LHCN-M2 (cell line): ENCODE data around the gene SCD5.

- RAMPAGE, long total RNA = no peak
Measured at GRCh38 chr4:80036845-80037548, 36.0 kb downstream of the ANTXR2 start.

GRCh38 chr4:80182964-80184076 lies 14.0 kb upstream of the PRDM8 start:
- RAMPAGE, long total RNA = start-site peak on the plus strand at chr4:80183814-80183890, 17 reads

- RAMPAGE, long total RNA = no peak
Measured at GRCh38 chr4:81505751-81506312, 34.1 kb upstream of the RASGEF1B start.

- RAMPAGE, long total RNA = no peak
Measured at GRCh38 chr4:81550517-81550888, 78.8 kb upstream of the RASGEF1B start.

- RAMPAGE, long total RNA = no peak
Measured at GRCh38 chr4:81622105-81622525, 150.4 kb upstream of the RASGEF1B start.

GRCh38 chr4:82380257-82380852 lies 6.6 kb upstream of the HNRNPD start:
- RAMPAGE, long total RNA = no peak

GRCh38 chr4:82394841-82395322 lies 21.1 kb upstream of the HNRNPD start:
- RAMPAGE, long total RNA = no peak

DNA sequence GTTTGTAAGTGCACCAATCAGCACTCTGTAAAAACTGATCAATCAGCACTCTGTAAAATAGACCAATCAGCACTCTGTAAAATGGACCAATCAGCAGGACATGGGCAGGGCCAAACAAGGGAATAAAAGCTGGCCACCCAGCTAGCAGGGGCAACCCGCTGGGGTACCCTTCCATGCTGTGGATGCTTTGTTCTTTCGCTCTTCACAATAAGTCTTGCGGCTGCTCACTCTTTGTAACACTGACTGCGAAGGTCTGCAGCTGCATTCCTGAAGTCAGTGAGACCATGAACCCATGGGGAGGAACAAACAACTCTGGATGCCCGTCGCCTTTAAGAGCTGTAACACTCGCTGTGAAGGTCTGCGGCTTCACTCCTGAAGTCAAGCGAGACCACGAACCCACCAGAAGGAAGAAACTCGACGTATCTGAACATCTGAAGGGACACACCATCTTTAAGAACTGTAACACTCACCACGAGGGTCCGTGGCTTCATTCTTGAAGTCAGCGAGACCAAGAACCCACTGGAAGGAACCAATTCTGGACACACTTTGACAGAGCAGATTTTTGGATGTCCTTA lies 14.2 kb downstream of the HNRNPDL start:
- RAMPAGE, long total RNA = no peak

DNA sequence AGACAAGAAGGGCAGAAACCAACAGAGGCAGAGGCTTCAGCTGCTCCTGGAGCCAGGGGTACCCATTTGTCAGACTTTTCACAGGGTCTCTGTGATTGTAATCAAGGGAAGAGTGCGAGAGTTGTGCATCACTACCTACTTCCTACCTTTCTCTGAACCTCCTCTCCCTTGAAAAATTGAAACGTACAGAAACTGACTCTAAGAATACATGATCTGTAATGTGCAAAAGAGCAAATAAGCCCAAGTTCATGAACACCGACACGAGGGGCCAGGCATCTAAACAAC lies 4.5 kb downstream of the TMEM150C start:
- RAMPAGE, long total RNA = no peak

GRCh38 chr4:82796891-82797710 lies 1.5 kb downstream of the SCD5 start:
- RAMPAGE, long total RNA = no peak

GRCh38 chr4:82798186-82799190 lies at the start of gene SCD5:
SCD5 (minus strand) TSS chr4:82798796.
- RAMPAGE, long total RNA = no peak

- RAMPAGE, long total RNA = no peak
Measured at GRCh38 chr4:83113518-83113882, 1.0 kb downstream of the PLAC8 start.

DNA sequence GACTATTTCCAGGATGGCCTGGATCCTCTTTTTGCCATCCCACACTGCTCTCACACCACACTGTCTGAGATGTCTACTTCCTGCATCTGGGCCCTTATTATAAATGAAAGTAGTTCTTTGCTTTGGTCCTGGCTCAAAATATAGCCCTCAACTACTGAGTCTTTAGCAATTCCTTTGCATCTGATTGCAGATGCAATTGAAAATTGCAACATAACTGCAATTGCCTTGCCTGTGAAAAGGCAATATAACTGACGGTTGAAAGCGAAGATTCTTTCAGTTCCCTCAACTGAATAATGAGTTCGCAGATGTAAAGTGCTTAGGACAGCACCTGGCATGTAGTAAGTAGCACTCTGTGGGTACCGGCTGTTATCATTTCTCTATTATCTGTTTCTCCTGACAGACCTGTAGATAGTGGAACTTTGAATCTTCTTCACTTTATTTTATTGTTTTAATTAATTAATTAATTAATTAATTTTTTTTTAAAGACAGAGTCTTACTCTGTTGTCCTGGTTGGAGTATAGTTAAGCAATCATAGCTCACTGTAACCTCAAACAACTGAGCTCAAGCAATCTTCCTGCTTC lies 44.0 kb downstream of the COQ2 start:
- RAMPAGE, long total RNA = no peak

GRCh38 chr4:83248466-83248586 lies 36.3 kb downstream of the COQ2 start:
- RAMPAGE, long total RNA = no peak

DNA sequence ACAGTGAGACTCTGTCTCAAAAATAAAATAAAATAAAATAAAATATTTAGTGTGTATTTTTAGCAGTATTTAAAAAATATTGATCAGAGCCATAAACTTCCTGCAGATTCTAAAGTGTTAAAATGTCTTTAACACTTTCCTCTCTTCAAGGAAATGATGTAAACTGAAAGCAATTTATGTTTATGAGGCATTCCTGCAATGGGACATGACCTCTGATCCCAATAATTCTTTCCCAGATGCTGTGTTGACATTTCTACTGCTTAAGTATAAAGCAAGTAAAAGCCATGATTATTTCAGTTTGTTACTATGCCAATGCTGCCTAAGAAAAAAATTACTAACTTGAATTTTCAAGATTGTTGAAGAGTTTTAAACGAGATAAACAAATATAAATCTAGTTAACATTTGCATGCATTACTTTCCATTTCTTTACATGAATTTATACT lies 29.0 kb downstream of the COQ2 start:
- RAMPAGE, long total RNA = no peak

DNA sequence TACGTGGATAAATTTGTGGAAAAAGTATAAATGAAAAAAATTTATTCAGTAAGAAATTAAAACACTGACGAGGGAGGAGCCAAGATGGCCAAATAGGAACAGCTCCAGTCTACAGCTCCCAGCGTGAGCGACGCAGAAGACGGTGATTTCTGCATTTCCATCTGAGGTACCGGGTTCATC lies 372.5 kb downstream of the NKX6-1 start:
- RAMPAGE, long total RNA = no peak

DNA sequence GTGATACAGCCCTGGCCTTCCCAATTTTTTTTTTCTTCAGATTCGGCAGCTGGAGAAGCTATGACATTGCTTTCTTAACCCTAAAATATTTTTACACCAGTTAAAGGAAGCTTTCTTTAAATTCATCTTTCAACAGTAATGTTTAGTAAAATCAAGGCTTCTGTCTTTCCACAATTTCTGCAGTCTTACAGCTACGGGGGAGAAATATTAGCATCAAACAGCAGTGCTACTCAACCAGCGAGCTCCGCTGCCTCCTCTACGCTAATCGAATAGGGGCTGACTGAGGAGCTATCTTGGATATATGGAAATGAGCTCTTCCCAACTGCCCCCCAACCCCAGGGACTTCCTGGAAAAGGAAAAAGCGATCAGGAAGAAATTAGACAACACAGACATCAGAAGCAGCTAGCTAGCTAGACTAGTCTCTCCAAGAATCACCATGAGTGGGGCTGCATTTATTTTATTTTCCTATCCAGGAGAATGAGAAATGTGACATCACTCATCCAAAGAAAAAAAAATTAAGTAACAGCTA lies 7.7 kb downstream of the NKX6-1 start:
- RAMPAGE, long total RNA = no peak

DNA sequence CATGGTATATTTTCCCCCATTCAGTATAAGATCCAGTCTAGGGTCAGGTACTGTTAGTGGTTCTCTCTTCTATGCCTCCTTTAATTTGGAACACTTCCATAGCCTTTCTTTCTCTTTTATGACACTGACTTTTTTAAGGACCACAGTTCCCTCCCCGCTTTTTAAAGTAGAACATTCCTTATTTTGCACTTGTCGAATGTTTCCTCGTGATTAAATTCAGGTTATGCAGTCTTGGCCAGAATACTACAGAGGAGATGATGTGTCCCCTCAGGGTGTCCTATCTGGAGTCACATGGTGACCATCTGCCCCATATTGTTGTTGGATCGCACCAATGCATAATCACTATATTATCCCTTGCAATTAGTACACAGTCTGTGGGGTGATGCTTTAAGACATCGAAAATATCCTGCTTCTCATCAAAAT lies 27.4 kb downstream of the WDFY3 start:
- RAMPAGE, long total RNA = no peak

DNA sequence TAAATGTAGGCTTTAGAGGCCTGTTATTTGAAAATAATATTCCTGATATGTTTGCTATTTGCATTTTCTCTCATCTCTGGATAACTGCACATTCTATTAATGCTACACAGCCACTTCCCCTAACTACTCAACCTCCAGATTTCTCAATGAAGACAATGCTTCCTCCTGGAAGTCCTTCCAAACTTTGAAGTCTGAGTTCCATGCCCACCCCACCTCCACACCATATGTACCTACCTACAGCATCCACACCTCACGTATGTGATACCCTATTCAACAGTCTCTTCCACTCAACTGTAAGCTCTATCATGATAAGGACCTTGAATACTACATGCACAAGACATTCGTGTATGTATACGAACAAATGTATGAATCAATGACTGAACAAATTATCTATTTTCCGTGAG lies 6.4 kb downstream of the WDFY3 start:
- RAMPAGE, long total RNA = no peak

DNA sequence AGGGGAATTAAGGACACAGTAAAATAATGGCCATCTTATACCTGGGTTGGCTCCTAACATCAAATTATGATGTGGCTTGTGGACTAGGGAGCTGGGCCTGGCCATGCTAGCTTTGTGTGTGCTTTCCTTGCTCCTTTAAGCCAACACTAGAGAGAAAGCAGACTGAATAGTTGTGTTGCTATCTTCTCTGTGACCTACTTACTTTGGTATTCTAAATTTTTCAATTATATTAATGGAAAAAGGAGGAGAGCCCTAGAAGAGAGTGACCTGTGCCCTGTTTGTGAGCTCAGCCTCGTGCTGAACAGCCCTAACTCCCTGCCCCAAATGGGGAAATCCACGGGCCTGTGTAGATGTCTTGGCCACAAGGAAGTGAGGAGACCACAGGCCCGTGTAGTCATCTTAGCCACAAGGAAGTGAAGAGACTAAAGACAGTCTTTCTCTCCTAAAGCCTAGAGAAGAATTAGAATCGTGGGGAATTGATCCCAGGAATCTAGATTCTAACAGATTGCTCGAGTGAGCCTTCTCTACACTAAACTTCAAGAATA lies 23.3 kb downstream of the ARHGAP24 start:
- RAMPAGE, long total RNA = no peak